A172 (cell line): ENCODE measurements around a stretch of chr22.

GRCh38 chr22:46430492-46431533 lies 95.3 kb downstream of the TRMU start:
- RAMPAGE, long total RNA: no peak

DNA sequence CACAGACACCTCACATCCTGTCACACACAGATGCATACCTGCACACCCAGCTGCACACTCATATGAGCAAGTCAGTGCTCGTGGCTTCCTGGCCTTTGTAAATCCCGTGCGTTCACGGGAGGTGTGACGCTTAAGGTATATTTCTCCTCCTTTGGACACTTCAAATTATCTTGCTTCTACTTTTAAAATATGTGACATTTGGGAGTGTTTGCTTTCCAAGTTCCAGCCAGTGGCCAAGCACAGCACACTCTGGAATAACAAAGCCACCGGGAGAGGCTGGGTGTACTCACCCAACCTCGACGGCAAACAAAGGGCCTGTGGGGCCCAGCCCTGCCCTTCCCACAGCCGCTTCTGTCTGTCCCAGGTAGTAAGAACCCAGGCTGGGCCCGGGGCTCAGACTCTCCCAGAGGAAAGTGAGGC lies 93.7 kb downstream of the CELSR1 start:
- RAMPAGE, long total RNA: no peak

DNA sequence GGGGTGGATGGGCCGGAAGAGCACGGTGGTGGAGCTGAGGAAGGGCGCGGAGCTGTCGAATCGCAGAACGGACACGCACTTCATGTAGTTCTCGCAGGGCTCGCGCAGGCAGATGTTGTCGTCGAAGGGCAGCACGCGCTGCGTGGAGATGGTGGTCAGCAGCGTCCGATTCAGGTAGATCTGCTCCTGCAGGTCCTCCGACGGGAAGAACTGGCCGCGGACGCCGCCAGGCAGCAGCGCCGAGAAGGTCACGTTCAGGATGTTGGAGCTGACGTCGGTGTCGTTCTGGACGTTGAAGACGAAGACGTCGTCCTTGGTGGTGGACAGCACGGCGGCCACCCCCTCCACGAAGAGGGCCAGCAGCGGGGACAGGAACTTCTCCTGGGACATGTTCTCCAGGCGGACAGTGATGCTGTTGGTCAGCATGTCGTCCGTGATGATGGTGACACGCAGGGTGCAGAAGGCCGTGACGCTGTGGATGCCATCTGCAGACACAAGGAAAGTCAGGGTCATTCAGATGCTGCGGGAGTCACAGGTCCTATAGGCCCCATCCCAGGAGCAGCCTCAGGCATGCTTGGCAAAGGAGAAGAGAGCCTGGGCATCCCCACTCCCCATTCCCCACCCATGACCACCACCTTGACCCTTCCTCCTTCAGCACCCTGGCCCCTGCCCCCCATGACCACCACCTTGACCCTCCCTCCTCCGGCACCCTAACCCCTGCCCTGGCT lies 73.4 kb downstream of the CELSR1 start:
- RAMPAGE, long total RNA: no peak

DNA sequence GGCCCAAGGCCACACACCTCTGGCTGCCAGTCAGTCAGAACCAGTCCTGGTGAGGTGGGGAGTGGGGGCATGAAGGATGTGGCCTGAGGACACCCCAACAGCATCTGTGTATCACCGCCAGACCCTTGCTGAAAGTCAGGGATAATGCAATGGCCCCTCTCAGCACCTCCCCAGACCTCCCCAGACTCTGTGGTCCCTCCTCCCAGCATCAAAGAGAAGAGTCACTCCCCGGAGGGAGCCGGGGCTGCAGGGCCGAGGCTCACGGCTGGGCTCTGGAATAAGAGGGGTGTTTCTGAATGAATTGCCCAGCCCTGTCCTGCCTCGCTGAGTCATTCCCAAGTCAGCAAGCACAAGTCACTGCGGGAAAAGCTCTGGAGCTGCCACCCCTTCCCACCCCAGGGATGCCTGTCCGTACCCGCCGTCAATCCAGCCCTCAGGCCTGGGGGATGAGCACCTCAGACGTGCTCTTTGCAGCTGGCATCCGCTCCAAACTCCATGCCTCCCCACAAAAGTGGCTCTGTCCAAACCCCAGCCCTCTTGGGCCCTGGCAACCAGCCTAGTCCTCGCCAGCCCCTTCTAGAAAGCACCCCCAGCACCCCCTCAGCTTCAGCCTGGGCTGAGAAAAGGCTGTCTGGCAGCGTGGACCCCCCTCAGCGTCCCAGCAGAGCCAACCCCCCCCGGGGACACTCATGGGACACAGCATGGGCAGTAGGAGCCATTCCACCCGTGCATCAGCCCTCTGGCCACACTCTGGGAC lies 22.8 kb downstream of the CELSR1 start:
- RAMPAGE, long total RNA: no peak

DNA sequence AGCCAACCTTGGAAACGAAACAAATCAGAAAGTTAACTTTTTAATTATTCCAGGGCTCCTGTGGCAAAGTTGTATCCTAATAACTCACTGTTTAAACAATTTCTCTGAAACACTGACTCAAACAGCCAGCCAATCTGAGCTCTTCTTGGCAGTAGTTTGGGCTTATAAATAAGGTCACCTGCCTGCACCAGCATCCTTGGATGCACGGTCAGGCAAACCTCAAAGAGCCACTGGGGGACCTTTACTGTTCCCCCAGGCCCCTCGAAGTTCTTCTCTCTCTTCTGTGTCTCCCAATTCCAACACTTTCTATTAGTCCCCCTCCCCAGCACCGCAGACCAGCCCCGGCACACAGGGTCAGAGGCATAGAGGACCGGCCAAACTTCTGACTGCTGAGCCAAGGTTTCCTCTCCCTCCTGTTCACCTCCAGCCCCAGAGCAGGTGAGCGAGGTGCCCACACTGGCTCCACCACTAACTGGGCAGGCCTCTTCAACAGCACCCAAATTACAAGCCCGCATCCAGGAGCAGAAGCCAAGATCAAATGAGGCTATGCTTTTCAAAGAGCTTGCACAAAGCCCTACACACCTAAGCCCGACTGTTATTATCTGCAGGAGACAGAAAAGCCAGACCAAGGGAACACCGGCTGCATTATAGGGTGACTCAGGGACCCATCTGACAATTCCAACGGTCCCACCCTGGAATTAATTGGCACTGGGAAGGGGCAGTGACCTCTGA lies 4.7 kb downstream of the CELSR1 start:
- RAMPAGE, long total RNA: no peak

DNA sequence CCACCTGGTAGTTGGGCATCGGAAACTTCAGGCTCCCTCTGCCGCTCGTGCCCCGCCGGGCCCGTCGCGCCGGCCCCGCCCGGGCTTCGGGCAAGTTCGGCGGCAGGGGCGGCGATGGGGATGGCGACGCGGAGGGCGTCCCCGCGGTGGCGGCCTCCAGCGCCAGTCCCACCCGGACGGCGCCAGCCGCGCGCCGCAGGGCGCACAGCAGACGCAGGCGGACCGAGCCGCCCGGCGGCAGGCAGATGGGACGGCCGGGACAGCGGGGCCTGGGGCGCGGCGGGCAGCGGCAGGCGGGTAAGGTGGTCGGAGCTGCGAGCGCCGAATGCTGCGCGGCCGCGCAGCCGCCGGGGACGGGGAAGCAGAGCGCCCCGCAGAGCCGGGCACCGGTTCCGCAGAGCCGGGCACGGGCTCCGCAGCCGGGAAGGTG lies 991 bp downstream of the CELSR1 start:
- RAMPAGE, long total RNA: no peak

- RAMPAGE, long total RNA: no peak
These were observed 24.2 kb upstream of the GRAMD4 start for GRCh38 chr22:46595905-46596481.

DNA sequence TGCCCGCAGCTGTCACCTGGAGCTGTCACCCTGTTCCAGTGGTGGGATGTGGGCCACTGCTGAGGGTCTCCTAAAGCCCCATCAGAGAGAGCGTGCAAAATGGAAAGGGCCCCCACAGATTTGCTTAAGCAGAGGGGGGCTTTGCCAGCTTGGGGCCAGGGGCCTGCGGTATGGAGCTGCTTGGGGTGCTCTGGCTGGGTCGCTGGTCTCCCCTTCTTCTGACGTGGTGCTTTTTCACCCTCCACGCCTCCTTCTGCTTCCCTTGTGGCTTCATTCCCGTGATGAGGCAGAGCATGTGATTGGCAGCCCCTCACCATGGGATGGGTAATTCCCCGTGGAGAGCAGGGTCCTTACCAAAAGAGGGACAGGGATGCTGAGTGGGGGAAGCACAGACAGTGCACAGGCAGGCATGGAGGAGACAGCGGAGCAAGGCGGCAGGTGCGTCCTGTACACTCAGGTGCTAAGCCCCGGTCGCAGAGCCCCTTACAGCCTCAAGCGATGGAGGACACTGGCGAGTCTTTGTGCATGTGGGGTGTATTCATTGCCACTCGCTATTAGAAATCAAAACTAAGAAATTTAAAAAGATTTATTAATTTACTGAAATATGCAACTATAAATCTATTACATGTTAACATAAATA lies 19.9 kb upstream of the GRAMD4 start:
- RAMPAGE, long total RNA: no peak

GRCh38 chr22:46609418-46609789 lies 10.8 kb upstream of the GRAMD4 start:
- RAMPAGE, long total RNA: no peak

- RAMPAGE, long total RNA: no peak
These were observed 46.4 kb downstream of the GRAMD4 start for GRCh38 chr22:46666491-46667168.

GRCh38 chr22:46684489-46685106 lies 53.5 kb downstream of the CERK start:
- RAMPAGE, long total RNA: no peak

- RAMPAGE, long total RNA: no peak
These were observed 52.7 kb downstream of the TBC1D22A start for GRCh38 chr22:46814941-46815672.

DNA sequence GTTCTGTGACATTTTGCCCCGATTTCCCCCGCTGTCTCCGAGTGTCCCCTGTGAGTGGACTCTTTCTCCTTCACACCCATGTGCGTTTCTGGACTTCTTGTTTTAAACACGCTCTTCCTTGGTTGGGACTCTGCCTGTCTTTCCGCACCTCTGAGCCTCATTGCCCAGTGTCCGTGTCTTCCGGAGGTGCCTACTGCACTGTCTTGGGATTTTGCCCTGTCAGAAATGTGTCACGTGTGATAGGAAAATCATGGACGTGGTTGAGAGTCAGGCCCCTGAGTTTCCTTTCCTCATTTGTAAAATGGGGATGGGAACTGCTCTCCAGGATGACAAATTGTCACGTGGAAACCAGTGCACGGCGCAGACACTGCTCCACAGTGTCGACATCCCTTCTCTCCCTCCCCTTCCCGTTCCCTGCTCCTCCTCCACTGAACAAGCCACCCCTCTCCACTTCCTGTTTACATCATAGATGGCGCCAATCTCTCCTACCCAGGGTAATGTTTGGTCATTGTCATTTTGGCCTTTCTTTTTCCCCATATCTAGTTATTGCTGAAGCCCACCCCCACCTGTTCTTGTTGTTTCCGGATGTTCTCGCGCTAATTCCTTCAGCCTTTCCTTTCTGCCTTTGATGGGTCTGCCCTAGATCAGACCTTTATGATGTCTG lies 91.7 kb downstream of the TBC1D22A start:
- RAMPAGE, long total RNA: no peak

DNA sequence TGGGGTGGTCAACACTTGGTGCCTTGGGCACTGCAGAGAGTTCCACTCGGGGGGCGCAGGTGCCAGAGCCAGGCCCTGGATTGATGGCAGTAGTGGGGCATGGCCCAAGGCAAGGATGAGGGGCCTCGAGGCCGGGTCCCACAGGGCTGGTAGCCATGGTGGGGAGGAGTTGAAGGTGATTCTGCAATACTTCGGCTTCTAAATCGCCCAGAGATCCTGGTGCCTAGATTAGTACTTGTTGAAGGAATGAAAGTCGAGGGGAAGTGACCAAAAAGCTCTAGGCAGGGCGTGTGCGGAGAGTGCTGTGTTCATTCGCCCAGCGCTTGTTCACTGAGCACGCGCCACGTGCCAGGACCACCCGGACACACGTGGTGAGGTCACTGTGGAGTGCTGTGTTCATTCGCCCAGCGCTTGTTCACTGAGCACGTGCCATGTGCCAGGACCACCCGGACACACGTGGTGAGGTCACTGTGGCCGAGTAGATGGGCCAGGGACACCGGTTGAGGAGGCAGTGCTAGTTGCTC lies 373.1 kb downstream of the TBC1D22A start:
- RAMPAGE, long total RNA: no peak

GRCh38 chr22:47337097-47337700 lies 574.7 kb downstream of the TBC1D22A start:
- RAMPAGE, long total RNA: no peak

GRCh38 chr22:48072722-48073037 lies 416.7 kb upstream of the TAFA5 start:
- RAMPAGE, long total RNA: no peak

DNA sequence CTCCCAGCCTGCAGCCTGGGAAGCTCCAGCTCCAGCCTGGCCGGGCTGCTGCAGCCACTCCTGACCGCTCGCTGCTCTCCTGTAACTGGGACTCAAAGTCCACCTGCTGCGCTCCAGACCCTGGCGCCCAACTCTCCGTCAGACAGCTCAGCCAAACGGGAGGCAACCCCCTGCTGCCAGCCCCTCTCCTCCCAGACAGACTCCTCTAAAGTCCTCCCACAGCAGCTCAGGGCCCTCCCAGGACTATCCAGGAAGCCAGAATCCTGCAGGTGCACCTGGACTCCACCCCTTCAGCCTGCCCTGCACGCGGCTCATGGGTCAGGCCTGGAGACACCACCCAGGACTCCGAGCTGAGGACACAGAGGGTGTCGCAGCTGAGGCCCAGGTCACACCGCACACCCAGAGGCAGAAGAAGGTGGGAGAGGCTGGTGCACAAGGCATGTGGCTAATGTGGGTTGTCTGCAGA lies 212.3 kb upstream of the TAFA5 start:
- RAMPAGE, long total RNA: no peak

- RAMPAGE, long total RNA: no peak
These were observed 122.7 kb upstream of the TAFA5 start for GRCh38 chr22:48366728-48367010.

GRCh38 chr22:48489912-48490563 lies 685 bp downstream of the TAFA5 start:
- RAMPAGE, long total RNA: no peak

DNA sequence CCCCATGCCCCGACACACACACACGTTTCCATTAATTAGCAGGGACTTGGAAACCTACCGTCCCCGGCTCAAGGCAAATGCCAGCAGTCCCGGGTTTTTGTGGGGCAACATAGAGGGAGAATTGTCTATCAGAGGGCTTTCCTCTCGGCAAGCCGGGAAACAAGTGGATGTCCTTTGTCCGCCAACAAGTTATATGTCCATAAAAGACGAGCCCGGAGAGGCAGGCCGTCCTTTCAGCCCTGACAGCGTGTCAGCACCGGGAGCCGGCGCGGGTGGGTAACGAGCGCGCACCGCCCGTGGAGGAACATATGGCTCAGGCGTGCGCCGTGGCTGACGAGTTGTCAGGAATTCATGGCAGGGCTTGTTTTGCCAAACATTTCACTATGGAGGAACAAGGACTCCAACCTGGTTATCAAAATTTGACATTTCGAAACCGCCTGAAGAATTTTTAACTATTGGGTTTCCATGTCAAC lies 46.9 kb downstream of the TAFA5 start:
- RAMPAGE, long total RNA: no peak